K562 (cell line): Measurements from ENCODE around the gene VIPR1.

GRCh38 chr3:41381695-41382905 lies 182.8 kb downstream of the CTNNB1 start:
- RAMPAGE, long total RNA, result no peak
- RRBS, result no CpG with 5 or more reads among the region's 3 CpGs
PRO-cap:
- standard, result no peak
- CoPRO, capped RNA only, 2 experiments, result no peak in any of the 2 experiments
- CoPRO, capped and uncapped RNA, 2 experiments, result no peak in any of the 2 experiments
- CoPRO, uncapped RNA only, 2 experiments, result no peak in any of the 2 experiments
CAGE:
- cytosol, long polyA plus RNA, result no peak
- long polyA plus RNA, result no peak
- nucleolus, long total RNA, result no peak
- nucleus, long polyA plus RNA, result no peak

DNA sequence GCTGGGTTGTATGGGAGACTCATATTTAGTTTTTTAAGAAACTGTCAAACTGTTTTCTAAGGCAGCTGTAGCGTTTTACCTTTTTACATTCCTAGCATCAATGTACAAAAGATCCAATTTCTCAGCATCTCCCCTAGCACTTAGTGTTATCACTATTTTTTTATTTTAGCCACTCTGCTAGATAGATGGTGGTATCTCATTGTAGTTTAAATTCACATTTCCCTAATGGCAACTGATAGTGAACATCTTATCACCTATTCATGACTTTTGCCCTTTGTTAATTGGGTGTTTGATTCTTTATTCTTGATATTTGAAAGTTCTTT lies 201.4 kb downstream of the CTNNB1 start:
- RAMPAGE, long total RNA, result no peak
- RRBS, result no CpG with 5 or more reads among the region's 1 CpG
PRO-cap:
- standard, result no peak
- CoPRO, capped RNA only, 2 experiments, result no peak in any of the 2 experiments
- CoPRO, capped and uncapped RNA, 2 experiments, result no peak in any of the 2 experiments
- CoPRO, uncapped RNA only, 2 experiments, result no peak in any of the 2 experiments
CAGE:
- cytosol, long polyA plus RNA, result no peak
- long polyA plus RNA, result no peak
- nucleolus, long total RNA, result no peak
- nucleus, long polyA plus RNA, result no peak

DNA sequence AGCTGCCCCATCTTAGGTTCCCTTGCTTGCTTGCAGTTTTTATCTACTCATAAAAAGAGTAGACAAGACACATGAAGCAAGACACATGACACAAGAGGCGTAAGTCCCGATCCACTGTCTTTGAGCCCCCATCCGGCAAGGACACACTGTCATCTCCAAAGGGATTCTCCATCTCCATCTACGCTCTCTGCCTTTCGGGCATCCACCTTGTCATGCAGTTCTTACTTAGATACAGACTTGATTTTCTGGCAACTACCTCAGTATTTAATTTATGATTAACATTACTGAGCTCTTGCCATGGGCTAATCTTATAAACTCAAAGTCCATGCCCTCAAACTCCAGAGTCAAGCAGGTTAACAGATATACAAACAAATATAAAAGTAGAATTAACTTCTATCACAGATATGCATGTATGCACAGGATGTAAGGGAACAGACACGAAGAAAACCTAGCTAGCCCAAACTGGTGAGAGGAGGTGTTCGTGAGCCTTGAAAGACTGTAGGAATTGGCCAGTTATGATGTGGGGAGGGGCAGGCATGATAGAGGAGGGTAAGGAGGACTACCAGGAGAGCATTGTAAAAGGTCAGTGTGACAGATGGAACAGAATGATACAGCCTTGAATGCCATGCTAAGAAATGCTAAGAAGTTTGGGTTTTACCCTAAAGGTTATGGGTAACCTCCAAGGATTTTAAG lies 334.4 kb downstream of the ULK4 start:
- RAMPAGE, long total RNA, result no peak
- RRBS, result no CpG with 5 or more reads among the region's 7 CpGs
PRO-cap:
- standard, result no peak
- CoPRO, capped RNA only, 2 experiments, result no peak in any of the 2 experiments
- CoPRO, capped and uncapped RNA, 2 experiments, result no peak in any of the 2 experiments
- CoPRO, uncapped RNA only, 2 experiments, result no peak in any of the 2 experiments
CAGE:
- cytosol, long polyA plus RNA, result no peak
- long polyA plus RNA, result no peak
- nucleolus, long total RNA, result no peak
- nucleus, long polyA plus RNA, result no peak

DNA sequence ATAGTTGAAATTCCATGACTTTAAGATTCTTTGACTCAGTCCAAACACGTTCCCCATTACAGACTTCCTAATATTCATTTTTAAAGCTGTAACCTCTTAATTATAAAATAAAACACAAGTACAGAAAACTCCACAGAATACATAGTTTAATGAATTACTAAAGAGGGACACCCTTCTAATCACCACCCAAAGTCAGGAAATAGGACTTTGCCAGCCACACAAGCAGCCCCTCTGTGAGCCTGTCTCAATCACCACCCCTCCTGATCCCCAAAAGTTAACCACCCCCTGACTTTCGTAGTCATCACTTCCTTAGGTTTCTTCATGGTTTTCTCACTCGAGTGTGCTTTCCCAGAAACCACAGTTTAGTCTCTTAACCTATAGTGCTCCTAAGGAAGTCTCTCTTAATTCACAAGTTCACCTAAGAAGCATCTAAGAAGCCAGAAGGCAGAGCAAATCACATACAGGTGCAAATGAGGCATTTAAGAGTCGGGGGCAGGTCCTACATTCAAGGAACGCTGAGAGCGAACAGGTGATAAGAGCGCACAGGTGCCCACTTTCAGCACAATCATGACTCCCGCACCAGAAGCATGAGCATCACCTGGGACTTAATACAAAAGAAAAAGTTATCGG lies 1.1 kb downstream of the ULK4 start:
- RAMPAGE, long total RNA, result no peak
- RRBS, result no CpG with 5 or more reads among the region's 9 CpGs
PRO-cap:
- standard, result no peak
- CoPRO, capped RNA only, 2 experiments, result no peak in any of the 2 experiments
- CoPRO, capped and uncapped RNA, 2 experiments, result no peak in any of the 2 experiments
- CoPRO, uncapped RNA only, 2 experiments, result no peak in any of the 2 experiments
CAGE:
- cytosol, long polyA plus RNA, result no peak
- long polyA plus RNA, result no peak
- nucleolus, long total RNA, result no peak
- nucleus, long polyA plus RNA, result no peak

DNA sequence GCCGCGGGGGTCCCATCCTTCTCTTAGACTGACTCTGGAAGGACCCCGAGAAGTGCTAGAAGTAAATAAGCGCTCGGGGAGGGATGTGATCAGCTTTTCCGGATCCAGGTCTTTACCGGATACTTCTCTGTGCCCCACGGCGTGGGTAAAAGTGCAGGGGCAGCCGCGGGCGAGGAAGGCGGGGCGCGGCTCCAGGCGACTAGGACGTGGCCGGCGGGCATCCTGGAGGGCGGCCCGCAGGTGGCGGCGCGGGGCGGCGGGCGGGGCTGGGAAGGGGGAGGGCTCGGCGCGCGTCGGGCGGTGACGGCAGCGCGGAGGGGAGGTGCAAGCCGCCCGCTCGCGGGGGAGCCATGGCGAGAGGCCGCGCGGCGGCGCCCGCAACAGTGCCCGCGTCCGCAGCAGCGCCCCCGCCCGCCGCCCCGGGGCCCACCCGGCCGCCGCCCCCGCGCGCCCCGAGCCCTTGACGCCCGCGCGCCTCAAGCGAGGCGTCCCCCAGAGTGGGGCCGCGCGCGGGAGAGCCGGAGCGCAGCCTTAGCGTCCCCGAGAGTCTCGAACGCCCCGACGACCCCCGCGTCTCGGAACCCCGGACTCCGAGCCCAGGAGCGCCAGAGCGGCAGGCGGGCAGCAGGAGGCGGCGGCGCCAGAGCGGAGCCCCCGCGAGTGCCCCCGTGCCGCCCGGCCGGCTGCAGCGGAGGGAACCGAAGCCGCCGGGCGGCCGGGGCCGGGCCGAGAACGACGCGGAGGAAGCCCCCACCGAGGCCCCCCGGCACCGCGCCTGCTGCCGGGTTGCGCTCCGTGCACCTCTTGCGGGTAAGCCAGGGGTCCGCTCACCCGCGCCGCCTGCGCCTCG lies 51.6 kb upstream of the ULK4 start:
- RAMPAGE, long total RNA, result no peak
- RRBS, result 1% methylated on average over 56 of the region's 123 CpGs
PRO-cap:
- standard, result bidirectional peak, plus-strand start at position 346 of the sequence, minus-strand start at position 242 of the sequence; bidirectional peak, plus-strand start at position 608 of the sequence, minus-strand start at position 594 of the sequence
- CoPRO, capped RNA only, 2 experiments, result peak in 2 of 2 experiments; most common plus-strand start position 356 of the sequence (in 2); most common minus-strand start position 248 of the sequence (in 1)
- CoPRO, capped and uncapped RNA, 2 experiments, result peak in 2 of 2 experiments; most common plus-strand start position 327 of the sequence (in 1); most common minus-strand start position 205 of the sequence (in 1)
- CoPRO, uncapped RNA only, 2 experiments, result peak in 2 of 2 experiments; most common plus-strand start position 361 of the sequence (in 2); most common minus-strand start position 121 of the sequence (in 1)
CAGE:
- cytosol, long polyA plus RNA, result start-site peak on the plus strand centred at position 415 of the sequence, 238 bp wide, 86 and 29 reads in 2 replicates
- long polyA plus RNA, result no peak
- nucleolus, long total RNA, result no peak
- nucleus, long polyA plus RNA, result no peak

- RAMPAGE, long total RNA, result no peak
- RRBS, result no CpG with 5 or more reads among the region's 10 CpGs
PRO-cap:
- standard, result no peak
- CoPRO, capped RNA only, 2 experiments, result no peak in any of the 2 experiments
- CoPRO, capped and uncapped RNA, 2 experiments, result no peak in any of the 2 experiments
- CoPRO, uncapped RNA only, 2 experiments, result no peak in any of the 2 experiments
CAGE:
- cytosol, long polyA plus RNA, result no peak
- long polyA plus RNA, result no peak
- nucleolus, long total RNA, result no peak
- nucleus, long polyA plus RNA, result no peak
These were observed 62.9 kb upstream of the ULK4 start for GRCh38 chr3:42024646-42025410.

- RAMPAGE, long total RNA, result no peak
- RRBS, result no CpG with 5 or more reads among the region's 7 CpGs
PRO-cap:
- standard, result bidirectional peak, plus-strand start at chr3:42025806, minus-strand start at chr3:42025732
- CoPRO, capped RNA only, 2 experiments, result peak in 2 of 2 experiments; most common plus-strand start chr3:42025803 (in 1); most common minus-strand start chr3:42025553 (in 1)
- CoPRO, capped and uncapped RNA, 2 experiments, result peak in 1 of 2 experiments; most common plus-strand start chr3:42025777 (in 1); most common minus-strand start chr3:42025607 (in 1)
- CoPRO, uncapped RNA only, 2 experiments, result no peak in any of the 2 experiments
CAGE:
- cytosol, long polyA plus RNA, result no peak
- long polyA plus RNA, result no peak
- nucleolus, long total RNA, result no peak
- nucleus, long polyA plus RNA, result no peak
These were observed 63.7 kb upstream of the ULK4 start for GRCh38 chr3:42025411-42026148.

- RAMPAGE, long total RNA, result no peak
- RRBS, result no CpG with 5 or more reads among the region's 7 CpGs
PRO-cap:
- standard, result no peak
- CoPRO, capped RNA only, 2 experiments, result no peak in any of the 2 experiments
- CoPRO, capped and uncapped RNA, 2 experiments, result no peak in any of the 2 experiments
- CoPRO, uncapped RNA only, 2 experiments, result no peak in any of the 2 experiments
CAGE:
- cytosol, long polyA plus RNA, result no peak
- long polyA plus RNA, result no peak
- nucleolus, long total RNA, result no peak
- nucleus, long polyA plus RNA, result no peak
These were observed 58.1 kb upstream of the TRAK1 start for GRCh38 chr3:42033062-42033382.

DNA sequence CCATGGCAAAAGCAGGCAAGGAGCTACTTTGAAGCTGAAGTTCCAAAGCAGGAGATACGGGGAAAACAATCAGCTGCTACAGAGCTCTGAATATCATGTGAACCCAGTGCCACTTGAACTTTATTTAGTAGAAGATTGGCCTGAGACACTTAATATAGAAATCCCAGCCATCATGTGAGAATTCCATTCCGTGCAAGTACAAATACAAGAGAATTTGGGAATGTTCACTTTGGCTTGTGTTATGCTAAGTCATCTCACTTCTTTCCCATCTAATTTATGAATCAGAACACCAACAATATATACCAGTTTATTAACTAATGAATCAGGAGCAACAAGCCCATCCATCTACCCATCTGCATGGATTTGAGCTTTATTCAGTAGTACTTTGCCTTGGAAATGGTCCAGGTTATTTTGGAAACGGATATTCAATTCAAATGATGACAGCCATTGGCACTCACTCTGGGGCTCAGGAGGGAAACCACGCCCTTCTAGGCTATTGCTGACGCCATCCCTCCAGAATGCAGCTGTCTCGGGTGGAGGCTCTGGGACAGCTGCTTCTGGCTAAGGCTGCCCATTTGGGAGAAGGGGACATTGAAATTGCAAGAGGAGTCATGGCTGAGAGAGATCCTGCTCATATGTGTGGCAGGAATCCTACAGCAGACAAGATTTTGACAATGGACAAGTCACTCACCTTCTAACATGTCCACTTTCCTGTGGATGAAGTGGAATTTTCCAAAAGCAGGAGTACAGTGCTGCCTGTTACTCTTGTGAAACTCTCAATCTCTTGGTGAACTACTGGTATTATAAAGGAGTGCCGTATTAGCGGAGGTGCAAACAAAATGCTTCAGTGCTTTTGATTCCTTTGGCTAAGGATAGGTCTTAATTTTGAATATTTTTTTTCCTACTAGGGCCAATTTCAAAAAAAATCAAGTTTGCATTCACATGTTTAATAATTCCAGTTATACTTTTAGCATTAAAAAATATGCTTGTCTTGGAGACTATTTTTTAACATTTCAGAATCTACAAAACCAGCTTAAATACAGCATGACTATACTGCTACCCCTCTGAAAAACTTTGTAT lies 29.4 kb upstream of the TRAK1 start:
- RAMPAGE, long total RNA, result no peak
- RRBS, result no CpG with 5 or more reads among the region's 8 CpGs
PRO-cap:
- standard, result no peak
- CoPRO, capped RNA only, 2 experiments, result no peak in any of the 2 experiments
- CoPRO, capped and uncapped RNA, 2 experiments, result no peak in any of the 2 experiments
- CoPRO, uncapped RNA only, 2 experiments, result no peak in any of the 2 experiments
CAGE:
- cytosol, long polyA plus RNA, result no peak
- long polyA plus RNA, result no peak
- nucleolus, long total RNA, result no peak
- nucleus, long polyA plus RNA, result no peak

DNA sequence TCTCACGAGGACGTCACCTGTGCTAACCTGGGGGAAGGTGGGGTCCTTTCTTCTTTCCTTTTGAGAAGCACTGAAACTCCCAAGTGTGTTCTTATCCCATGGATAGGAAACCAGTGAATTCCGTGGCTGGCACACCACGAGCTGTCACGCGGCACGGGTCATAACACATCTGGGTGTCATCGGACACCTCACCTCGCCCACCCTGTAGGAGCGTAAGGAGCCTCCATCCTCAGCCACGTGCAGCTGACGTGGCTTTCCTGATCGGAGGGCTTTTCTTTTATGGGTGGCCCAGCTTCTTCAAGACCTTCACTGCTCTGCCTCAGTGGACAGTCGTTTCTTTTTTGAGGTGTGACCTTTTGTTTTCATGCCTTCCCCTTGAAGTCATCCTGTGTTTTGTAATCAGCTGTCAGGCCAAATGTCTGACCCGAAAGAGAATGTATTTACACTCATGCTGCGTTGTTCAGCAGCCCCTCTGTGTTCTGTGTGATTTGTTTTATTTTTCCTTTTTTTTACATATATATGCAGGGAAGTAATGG lies 41.9 kb downstream of the CCK start:
- RAMPAGE, long total RNA, result no peak
- RRBS, result no CpG with 5 or more reads among the region's 16 CpGs
PRO-cap:
- standard, result no peak
- CoPRO, capped RNA only, 2 experiments, result no peak in any of the 2 experiments
- CoPRO, capped and uncapped RNA, 2 experiments, result no peak in any of the 2 experiments
- CoPRO, uncapped RNA only, 2 experiments, result no peak in any of the 2 experiments
CAGE:
- cytosol, long polyA plus RNA, result no peak
- long polyA plus RNA, result no peak
- nucleolus, long total RNA, result no peak
- nucleus, long polyA plus RNA, result no peak

DNA sequence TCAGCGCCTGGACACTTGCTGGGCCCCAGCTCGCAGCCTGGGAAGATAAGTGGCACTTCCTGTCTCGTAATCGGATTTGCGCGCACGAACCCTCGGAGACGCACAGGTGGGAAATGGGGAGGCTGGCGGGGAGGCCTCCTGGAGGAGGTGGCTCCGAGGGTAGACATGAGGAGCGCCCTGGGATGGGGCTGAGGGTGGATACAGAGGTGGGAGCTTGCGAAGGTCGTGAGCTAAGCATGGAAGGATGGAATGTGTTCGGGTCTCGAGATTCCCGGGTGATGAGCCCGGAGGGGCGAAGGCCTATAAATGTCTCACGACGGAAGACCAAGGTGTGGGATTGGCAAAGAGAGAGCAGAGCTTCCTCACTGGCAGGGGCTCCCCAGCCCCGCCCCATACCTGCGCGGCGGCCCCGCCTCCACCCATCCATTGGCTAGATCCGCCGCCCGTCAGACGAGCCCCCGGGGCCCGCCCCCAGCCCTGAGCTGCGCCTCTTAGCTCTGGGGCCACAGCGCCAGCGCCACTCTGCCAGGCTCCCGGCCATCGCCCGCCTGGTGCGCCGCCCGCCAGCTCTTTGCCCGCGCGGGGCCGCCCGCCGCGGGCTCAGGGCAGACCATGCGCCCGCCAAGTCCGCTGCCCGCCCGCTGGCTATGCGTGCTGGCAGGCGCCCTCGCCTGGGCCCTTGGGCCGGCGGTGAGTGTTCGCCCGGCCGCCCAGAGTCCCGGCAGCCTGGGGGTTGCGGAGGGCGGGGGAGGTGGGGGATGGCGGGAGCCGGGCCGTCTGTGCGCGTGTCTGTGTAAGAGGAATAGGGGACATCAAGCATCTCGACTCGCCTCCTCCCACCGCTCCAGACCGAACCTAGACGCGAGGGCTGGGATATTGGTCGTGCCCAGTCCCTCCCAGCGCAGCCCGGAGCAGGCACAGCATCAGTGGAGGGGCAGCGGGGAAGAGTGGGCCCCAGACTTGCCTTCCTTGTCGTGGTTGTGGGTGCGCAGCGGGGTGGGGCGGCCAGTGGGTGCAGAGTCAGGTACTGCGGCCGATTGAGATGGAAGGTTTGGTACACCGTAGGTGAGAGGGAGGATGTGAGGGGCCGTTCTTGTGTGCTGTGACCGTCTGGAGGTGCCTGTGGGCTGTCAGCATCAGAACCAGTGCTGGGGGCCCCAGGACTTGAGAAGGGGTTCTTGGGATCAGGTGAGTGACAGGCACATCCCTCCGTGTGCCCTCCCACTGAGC lies at the start of gene VIPR1:
Gene VIPR1, plus strand, starts transcription at position 520 of the 1,230 bp plus-strand sequence.
- RAMPAGE, long total RNA, result no peak
- RRBS, result 4% methylated on average over 11 of the region's 89 CpGs
PRO-cap:
- standard, result no peak
- CoPRO, capped RNA only, 2 experiments, result no peak in any of the 2 experiments
- CoPRO, capped and uncapped RNA, 2 experiments, result no peak in any of the 2 experiments
- CoPRO, uncapped RNA only, 2 experiments, result no peak in any of the 2 experiments
CAGE:
- cytosol, long polyA plus RNA, result no peak
- long polyA plus RNA, result no peak
- nucleolus, long total RNA, result no peak
- nucleus, long polyA plus RNA, result no peak

DNA sequence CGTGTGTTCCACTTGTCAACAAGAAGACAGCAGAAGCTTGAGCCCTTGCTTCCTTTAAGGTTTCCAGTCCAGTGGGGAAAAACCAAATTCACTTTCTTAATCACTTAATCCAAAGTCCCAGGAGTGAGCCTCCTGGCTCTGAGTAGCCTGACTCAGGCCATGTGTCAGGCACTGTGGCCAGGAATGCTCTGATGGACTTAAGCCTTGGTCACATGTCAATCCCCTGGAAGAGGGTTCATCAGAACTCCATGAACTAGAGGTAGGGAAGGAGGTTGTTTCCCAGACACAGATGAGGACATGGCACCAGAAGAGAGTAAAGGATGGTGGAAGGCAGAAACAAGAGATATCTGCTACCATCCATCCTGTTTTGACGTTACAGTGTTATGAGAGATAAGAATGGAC lies 8.8 kb downstream of the VIPR1 start:
- RAMPAGE, long total RNA, result no peak
- RRBS, result no CpG with 5 or more reads among the region's 2 CpGs
PRO-cap:
- standard, result no peak
- CoPRO, capped RNA only, 2 experiments, result no peak in any of the 2 experiments
- CoPRO, capped and uncapped RNA, 2 experiments, result no peak in any of the 2 experiments
- CoPRO, uncapped RNA only, 2 experiments, result no peak in any of the 2 experiments
CAGE:
- cytosol, long polyA plus RNA, result no peak
- long polyA plus RNA, result no peak
- nucleolus, long total RNA, result no peak
- nucleus, long polyA plus RNA, result no peak

GRCh38 chr3:42591680-42592157 lies 1.1 kb downstream of the SS18L2 start:
- RAMPAGE, long total RNA, result no peak
- RRBS, result no CpG with 5 or more reads among the region's 6 CpGs
PRO-cap:
- standard, result no peak
- CoPRO, capped RNA only, 2 experiments, result no peak in any of the 2 experiments
- CoPRO, capped and uncapped RNA, 2 experiments, result no peak in any of the 2 experiments
- CoPRO, uncapped RNA only, 2 experiments, result no peak in any of the 2 experiments
CAGE:
- cytosol, long polyA plus RNA, result no peak
- long polyA plus RNA, result no peak
- nucleolus, long total RNA, result no peak
- nucleus, long polyA plus RNA, result no peak

DNA sequence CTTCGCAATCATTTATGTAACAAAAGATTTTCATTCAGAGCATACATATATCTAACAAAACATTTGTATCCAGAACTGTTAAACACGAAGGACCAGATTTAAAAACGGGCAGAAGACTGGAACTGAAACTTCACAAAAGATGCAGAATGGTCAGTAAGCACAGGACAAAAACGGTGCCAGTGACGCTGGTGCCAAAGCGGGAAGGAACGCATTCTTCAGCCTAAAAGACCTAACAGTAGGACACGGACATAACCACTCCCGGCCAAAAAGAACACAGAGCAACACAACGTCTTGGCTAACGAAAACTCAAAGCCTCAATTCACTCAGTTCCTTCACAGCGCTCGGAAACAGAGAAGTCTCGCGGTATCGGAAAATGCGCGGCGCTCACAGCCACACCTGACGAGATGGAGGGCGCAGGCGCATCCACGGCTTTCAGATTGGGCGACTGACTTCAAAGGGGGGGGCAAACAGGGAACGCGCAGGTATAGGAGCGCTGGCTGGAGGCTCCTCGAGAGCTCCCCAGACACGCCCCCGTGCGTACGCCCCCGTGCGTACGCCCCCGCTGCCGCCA lies 386 bp upstream of the NKTR start:
- RAMPAGE, long total RNA, result no peak
- RRBS, result no CpG with 5 or more reads among the region's 37 CpGs
PRO-cap:
- standard, result bidirectional peak, plus-strand start outside the sequence, minus-strand start at position 308 of the sequence
- CoPRO, capped RNA only, 2 experiments, result peak in 2 of 2 experiments; most common minus-strand start position 316 of the sequence (in 2)
- CoPRO, capped and uncapped RNA, 2 experiments, result peak in 2 of 2 experiments; most common minus-strand start position 316 of the sequence (in 1)
- CoPRO, uncapped RNA only, 2 experiments, result peak in 2 of 2 experiments; most common minus-strand start position 306 of the sequence (in 1)
CAGE:
- cytosol, long polyA plus RNA, result no peak
- long polyA plus RNA, result no peak
- nucleolus, long total RNA, result no peak
- nucleus, long polyA plus RNA, result no peak

- RAMPAGE, long total RNA, result no peak
- RRBS, result no CpG with 5 or more reads among the region's 5 CpGs
PRO-cap:
- standard, result no peak
- CoPRO, capped RNA only, 2 experiments, result no peak in any of the 2 experiments
- CoPRO, capped and uncapped RNA, 2 experiments, result no peak in any of the 2 experiments
- CoPRO, uncapped RNA only, 2 experiments, result no peak in any of the 2 experiments
CAGE:
- cytosol, long polyA plus RNA, result no peak
- long polyA plus RNA, result no peak
- nucleolus, long total RNA, result no peak
- nucleus, long polyA plus RNA, result no peak
These were observed 194 bp downstream of the ZBTB47 start for GRCh38 chr3:42653772-42654010.

DNA sequence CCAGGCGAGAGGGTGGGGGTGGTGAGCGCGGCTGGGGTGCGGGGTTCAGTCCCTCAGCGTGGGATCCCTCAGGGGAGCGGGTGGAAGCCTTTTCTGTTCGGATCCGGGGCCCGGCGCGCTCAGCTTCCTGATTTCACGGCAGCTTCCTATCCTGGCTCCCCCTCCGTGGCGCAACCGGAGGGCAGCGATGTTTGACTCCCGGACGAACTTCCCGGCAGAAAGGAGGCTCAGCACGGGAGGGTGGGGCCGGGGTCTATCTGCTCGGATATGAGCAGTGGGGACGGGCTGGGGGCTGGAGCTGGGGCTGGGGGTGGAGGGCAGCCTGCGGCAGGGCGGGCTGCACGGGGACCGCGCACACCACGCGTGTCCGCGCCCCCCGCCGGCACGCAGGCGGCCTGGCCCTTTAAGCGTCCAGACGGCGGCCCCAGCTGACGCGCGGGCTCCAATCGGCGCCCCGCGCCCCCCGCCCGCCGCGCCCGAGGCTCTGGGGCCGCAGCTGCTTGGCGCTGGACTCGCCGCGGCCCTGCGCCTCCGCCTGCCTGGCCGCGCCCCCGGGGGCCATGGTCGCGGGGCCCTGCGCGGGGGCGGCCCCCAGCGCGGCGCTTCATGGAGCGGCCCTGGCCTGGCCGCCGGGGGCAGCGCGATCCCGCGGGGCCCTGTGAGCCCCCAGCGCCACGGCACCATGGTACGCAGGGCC lies 662 bp downstream of the ZBTB47 start:
- RAMPAGE, long total RNA, result no peak
- RRBS, result 7% methylated on average over 20 of the region's 79 CpGs
PRO-cap:
- standard, result bidirectional peak, plus-strand start at position 473 of the sequence, minus-strand start at position 405 of the sequence; bidirectional peak, plus-strand start at position 607 of the sequence, minus-strand start at position 562 of the sequence
- CoPRO, capped RNA only, 2 experiments, result peak in 2 of 2 experiments; most common plus-strand start position 473 of the sequence (in 2); most common minus-strand start position 365 of the sequence (in 1)
- CoPRO, capped and uncapped RNA, 2 experiments, result peak in 1 of 2 experiments; most common plus-strand start position 607 of the sequence (in 1); most common minus-strand start position 514 of the sequence (in 1)
- CoPRO, uncapped RNA only, 2 experiments, result peak in 1 of 2 experiments; most common plus-strand start position 638 of the sequence (in 1); most common minus-strand start position 537 of the sequence (in 1)
CAGE:
- cytosol, long polyA plus RNA, result no peak
- long polyA plus RNA, result no peak
- nucleolus, long total RNA, result no peak
- nucleus, long polyA plus RNA, result no peak

DNA sequence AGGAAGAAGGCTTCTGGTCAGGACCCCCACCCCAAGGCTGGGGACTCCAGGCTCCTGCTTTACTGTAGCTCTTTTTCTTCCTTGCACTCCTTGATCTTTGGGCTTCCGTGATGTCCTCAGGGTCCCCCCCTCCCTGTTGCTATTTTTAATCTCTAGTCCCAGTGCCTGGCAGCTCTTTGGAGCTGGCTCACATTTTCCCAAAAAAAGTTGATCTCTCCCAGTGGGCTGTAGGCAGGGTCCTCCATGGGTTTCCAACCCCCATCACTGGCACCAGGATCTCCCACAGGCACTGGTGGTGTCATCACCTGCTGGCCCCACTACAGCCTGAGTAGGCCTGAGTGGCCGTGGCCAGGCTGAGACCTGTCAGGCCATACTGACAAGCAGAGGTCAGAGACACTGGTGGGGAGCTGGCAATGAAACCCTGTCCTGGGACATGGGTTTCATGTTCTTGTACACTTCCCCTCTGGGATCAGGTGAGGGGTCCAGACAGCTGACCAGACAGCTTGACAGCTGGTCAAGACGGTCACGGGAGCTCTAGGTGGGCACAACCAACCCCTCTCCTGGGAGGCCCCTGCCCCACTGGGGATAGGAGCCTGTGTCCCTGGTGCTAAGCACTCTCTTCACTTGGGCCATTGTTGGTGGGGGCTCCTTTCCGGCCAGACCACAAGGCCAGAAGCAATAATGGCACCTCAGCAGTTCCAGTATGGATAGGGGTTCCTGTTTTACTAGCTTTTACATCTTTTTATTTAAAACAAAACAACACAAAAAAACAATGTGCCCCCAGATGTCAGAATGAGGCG lies 13.0 kb downstream of the ZBTB47 start:
- RAMPAGE, long total RNA, result no peak
- RRBS, result no CpG with 5 or more reads among the region's 6 CpGs
PRO-cap:
- standard, result no peak
- CoPRO, capped RNA only, 2 experiments, result no peak in any of the 2 experiments
- CoPRO, capped and uncapped RNA, 2 experiments, result no peak in any of the 2 experiments
- CoPRO, uncapped RNA only, 2 experiments, result peak in 1 of 2 experiments; most common plus-strand start position 142 of the sequence (in 1)
CAGE:
- cytosol, long polyA plus RNA, result no peak
- long polyA plus RNA, result no peak
- nucleolus, long total RNA, result no peak
- nucleus, long polyA plus RNA, result no peak